ENCODE measurements around the genes UFM1, FREM2 and STOML3.

DNA sequence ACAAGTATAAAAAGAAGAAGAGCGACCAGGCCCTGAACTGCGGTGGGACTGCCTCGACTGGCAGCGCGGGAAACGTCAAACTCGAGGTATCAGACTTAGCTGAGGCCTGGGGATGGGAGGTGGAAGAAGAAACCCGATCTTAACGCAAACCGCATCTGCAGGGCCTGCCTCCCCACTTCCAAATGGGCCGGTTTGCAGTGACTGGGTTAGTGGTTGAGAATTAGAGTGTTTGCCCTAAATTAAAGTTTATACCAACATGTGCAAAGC is 783 bp downstream of the RFXAP start:
- PRO-cap, result no peak

- PRO-cap, result no peak
These were observed 47.5 kb downstream of the SMAD9 start for GRCh38 chr13:36872448-36873046.

DNA sequence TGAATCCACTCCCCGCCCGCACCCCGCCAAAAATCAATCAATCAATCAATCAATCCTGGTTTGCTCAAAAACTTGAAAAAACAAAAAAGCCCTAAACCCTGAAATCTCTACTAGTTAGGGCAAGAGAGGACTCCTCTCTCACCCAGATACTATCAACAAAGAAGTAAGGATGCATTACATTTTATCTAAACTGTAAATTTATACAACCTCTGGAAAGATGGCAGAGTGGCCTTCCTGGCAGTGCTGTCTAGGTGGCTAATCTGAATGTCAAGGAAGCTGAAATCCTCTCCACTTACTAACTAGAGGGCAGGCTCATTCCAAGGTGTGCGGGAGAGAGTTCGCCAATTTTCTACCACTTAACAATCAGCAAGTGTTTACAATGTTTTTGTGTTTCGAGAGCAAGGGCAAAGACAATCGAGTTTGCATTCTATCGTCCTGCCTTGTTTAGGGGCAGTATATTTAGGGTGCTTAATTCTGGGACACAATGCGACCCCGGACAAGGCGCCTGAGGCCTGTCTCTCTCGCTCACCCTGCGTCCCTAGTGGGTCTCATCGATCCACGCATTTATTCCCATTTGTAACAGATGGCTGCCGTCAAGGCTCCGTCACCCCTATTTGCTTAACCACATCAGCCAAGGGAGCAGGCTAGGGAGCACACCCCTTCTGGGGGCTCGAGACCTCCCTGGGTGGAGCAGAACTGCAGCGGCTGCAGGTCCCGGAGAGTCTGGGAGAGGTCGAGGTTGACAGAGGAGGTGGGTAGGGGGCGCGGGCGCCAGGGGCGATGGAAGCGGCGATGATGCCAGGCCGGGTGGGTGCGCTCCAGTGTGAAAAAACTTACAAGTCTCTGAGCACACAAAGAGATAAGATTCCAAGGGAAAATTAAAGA is 725 bp downstream of the ALG5 start:
- PRO-cap, result no peak

GRCh38 chr13:37886923-37887345 is 17.4 kb upstream of the TRPC4 start:
- PRO-cap, result no peak

- PRO-cap, result no peak
These were observed 228.4 kb upstream of the UFM1 start for GRCh38 chr13:38121307-38121595.

- PRO-cap, result bidirectional peak, plus-strand start at chr13:38349812, minus-strand start at chr13:38349425; bidirectional peak, plus-strand start at chr13:38350322, minus-strand start at chr13:38350219
These were observed at the start of gene UFM1 for GRCh38 chr13:38349678-38350500. Gene UFM1 (plus strand): TSS chr13:38349851.

- PRO-cap, result no peak
These were observed 12.6 kb downstream of the UFM1 start for GRCh38 chr13:38362073-38362817.

DNA sequence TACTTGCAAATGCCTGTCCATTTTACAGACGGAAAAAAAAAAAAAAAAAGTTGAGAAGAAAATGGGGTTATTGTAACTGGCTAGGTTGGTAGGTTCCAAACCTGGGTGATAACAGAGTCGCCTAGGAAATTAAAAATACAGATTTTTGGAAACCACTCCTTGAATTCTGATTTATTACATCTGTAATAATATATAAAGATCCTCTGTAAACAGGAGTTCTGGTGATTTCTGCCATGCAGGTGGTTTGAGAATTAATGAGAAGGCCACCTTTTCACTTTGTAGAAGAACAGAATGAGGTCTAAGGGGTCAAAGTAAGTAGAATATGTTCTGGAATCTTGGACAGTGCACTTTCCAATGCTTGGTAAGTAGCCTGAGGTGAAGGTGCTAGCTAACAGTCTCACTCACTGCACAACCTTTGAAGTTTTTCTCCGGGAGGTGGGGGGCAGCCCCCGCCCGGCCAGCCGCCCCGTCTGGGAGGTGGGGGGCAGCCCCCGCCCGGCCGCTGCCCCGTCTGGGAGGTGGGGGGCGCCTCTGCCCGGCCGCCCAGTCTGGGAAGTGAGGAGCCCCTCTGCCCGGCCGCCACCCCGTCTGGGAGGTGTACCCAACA is 13.9 kb downstream of the UFM1 start:
- PRO-cap, result no peak

- PRO-cap, result bidirectional peak, plus-strand start at chr13:38687109, minus-strand start at chr13:38686876
These were observed at the start of gene FREM2 for GRCh38 chr13:38686603-38687724. Gene FREM2 (plus strand): TSS chr13:38687077.

- PRO-cap, result no peak
These were observed at the start of gene STOML3 for GRCh38 chr13:38990532-38991138. Gene STOML3 (minus strand): TSS chr13:38990831.

- PRO-cap, result no peak
These were observed 9.9 kb downstream of the NHLRC3 start for GRCh38 chr13:39047950-39048766.

DNA sequence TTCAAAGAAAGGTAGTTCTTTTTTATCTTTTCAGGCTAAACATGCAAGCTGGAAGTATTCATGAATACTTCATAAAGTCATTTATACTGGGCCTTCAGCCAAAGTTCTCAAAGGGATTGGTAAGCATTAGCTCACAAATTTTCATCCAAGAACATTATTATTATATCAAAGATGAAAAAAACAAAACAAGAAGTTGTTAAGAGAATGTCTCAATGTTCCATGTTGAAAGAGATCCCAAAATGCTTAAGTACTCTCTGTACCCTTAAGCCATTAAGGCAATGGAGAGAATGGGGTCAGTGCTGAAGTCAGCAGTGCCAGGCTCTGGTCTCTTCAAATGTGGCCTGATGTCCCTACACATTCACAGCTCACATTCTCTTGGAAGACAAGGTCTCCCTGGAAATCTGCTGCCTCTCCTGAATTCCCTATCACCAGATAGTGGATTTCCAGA is 171.9 kb downstream of the NHLRC3 start:
- PRO-cap, result no peak

DNA sequence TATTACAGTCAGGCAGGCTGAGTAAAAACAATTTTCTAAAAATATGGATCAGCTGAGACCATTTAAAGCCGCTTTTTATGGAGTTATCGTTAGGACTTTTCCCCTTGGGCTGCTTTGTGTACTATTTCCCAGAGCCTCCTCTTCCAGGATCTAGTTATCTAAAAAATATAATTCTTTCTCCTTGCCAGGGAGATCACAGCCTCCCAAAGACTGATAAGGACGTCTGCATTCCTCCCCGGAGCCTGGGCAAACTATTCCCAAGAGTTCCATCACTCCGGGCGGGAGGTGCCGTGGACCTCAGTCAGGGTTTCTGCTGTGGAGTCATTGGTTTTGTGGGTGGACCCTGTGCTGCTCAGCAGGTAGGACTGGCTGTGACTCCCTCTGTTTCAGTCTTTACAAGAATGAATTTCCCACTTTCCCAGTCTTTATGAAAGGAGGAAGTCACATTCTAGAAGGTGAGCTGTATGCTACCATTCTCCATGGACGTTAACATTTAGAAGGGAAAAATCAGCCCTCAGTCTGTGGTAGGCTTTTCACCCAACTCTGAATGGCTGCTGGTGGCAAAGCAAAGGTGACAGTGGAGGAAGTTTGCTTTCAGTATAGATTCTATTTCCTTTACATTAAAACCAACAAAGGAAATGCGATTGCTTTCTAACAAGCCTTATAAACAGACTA is 207.5 kb downstream of the LHFPL6 start:
- PRO-cap, result no peak

DNA sequence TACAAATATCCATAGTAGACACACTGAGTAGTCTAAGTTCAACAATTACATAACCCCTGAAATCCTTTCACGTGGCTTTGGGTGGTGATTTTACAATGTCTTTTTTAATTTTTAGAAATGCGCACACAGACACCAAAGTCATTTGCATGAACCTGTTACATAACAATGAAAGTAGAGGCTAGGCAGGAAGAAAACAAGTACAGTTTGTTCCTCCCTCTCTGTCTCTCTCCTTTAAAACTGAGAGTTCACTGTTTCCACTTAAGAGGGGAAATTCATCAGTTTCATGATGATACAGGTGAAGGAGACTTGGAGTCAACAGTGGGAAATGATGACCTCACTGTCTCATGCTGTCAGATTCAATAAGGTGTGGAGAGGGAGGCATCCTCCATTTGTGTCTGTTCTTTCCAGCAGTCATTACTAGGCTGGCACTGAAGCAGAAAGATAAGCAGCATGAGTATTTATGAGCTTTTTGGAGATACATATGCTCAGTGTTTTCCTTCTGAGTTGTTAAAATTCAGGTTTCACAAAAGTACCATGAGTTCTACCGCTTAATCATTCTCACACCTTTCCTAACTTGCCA is 201.8 kb downstream of the LHFPL6 start:
- PRO-cap, result no peak

- PRO-cap, result no peak
These were observed 154.0 kb downstream of the LHFPL6 start for GRCh38 chr13:39448871-39449416.

DNA sequence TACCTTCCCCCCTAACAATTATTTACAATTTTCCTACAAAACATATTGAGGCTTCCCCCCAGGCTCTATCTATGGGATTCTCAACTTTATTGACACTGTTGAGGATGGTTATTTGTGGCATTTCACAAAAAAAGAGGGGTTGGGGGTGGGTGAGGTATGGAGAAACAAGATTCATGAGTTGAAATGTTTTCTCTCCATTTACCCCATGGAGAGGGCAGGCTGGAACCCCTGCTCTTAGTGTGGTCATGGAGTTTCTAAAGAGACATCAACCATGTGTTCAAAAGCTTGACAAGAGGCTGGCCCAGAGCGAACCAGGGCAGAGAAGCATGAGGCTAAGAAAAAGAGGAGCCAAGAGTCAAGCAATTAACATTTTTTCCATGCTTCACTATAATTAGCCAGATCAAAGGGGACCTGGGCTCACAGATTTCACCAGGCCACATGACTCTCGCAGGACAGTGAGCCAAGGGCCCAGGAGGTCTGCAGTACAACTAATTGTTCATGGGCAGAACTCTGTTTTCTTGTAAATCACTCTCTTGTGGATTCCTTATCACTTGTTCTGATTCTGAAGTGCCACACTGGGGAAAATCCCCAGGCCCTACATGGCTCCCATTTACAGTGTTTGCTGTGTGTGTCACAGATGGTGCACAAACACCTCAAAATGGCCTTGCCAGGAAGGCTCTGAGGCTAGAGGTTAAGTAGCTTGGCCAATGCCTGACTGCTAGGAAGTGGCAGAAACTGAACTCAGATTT is 101.3 kb downstream of the LHFPL6 start:
- PRO-cap, result no peak

- PRO-cap, result no peak
These were observed 15.9 kb downstream of the LHFPL6 start for GRCh38 chr13:39586904-39587674.

GRCh38 chr13:39741314-39741793 is 85.9 kb downstream of the COG6 start:
- PRO-cap, result no peak

DNA sequence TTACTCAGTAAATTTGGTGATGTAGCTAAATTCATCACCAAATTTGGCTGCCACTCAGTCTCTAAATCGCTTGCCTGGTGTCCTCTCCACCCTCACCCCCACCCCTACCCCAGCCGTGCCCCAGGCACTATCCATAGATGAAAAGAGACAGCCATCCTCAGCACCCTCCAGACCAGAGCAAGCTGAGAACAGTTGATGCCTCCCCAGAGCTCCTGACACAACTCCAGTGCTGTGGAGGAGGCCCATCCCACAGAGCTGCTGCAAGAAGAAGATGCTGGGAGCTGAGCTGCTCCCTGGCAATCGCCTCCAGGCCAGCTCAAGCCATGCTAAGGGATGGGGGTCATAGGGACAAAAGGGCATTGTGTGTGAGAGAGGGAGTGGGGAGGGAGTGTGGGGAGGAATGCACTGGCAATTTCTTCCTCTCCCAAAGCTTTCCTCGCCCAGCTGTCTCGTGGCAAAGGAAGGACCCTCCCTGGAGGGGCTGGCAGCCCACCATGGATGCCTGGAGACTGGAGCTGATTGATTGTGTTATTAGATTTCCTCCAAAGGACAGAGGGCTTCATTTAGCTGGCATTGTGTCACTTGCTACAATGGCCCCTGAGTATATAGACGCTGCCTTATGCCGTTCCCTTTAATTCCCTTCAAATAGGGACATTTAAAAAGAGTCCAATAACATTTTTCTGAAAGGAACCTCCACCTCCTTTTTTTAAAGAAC is 476.5 kb downstream of the FOXO1 start:
- PRO-cap, result no peak

GRCh38 chr13:40191254-40191525 is 475.3 kb downstream of the FOXO1 start:
- PRO-cap, result no peak

Measured in type B pancreatic cell (in vitro differentiated cells).